ENCODE data around the gene ARFGEF3.

DNA sequence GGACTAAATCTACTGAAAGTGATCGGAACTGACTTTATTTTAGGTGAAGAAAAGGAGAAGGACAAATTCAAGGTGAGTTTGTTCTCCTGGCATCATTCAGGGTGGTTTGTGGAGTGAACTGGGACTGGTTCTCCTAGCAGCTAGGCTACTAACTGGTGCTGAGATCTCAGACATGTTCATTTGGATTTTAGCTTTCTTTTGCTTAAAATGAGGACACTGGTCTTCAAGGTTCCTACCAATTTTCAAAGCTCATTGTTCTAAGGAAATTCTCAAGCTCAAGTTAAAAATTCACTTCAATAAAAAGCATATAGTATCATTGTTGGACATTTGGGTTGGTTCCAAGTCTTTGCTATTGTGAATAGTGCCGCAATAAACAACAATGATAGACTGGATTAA lies 101.1 kb upstream of the BCLAF1 start:
- RRBS, result no CpG with 5 or more reads among the region's 2 CpGs

- RRBS, result 5% methylated on average over 35 of the region's 80 CpGs
These were observed 649 bp downstream of the MAP7 start for GRCh38 chr6:136549270-136550276.

GRCh38 chr6:136551119-136551601 lies 938 bp upstream of the MAP7 start:
- RRBS, result no CpG with 5 or more reads among the region's 9 CpGs

DNA sequence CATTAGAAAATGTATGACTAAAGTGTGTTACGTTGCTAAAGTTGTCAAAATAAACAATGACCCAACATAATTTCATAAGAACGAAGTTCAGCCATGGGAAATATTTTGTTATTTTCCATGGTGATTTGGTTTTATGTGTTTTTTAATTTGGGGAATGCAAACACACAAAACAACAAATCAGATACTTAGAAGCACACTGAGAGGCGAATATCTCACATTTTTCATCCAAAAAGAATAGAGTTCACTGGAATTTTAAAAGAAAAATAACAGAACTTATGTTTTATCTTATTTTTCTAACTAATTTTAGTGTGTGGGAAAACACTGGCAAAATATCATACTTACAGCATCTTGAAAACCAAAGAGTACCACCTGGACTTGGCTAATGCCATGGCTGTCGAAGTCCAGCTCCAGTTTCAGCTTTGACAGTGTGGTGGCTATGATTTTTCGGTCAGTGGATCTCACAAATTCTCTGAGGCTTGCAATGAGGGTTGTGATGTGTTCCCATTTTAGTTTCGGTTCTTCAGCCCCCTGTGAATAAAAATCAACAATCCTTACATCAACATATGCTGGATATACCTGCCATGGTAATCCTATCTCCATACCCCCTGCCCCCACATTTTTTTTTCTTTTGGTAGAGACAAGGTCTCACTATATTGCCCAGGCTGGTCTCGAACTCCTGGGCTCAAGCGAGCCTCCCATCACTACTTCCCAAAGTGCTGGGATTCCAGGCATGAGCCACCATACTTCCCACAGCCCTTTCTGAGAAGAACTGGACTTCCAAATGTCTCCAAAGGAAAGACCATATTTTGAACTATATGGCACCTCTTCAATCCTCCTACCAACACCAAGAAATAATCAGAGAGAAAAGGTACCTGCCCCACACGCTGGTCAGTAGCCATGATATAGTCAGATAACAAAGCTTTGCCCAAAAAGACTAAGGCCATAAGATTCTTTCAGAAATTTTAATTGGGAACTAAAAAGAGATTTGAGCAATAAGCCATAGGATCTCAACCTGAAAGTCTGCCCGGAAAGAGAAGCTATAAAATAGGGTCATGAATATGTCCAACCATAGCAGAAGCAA lies 33.3 kb upstream of the MAP7 start:
- RRBS, result no CpG with 5 or more reads among the region's 10 CpGs

DNA sequence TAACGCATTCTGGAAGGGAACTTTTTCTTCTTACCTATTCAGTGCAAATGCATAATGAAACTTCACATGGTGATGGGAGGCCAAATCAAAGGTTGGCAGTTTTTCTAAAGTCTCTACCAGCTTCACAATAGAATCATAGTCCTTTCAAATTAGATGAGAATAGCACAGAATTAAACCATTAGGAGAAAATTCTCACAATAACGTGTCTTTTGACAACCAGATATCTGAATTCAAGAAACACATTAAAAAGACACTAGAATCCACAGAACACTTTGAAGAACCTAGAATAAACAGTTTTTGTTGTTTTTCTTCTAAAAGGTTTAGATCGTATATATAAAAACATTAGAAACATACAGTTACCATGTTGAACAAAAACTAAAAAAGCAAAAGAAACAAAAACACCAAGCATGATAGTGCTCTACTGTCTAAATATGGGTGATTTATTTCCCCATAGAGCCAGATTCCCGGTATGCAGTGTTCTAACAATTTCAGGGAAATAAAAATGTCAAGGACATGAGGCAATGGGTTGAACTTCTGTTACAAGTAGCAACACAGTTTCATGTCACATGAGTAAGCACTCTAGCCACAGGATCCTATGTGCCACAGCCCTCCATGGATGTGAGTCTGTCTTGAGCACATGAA lies 96.2 kb downstream of the MAP3K5 start:
- RRBS, result no CpG with 5 or more reads among the region's 4 CpGs

GRCh38 chr6:136791219-136792302 lies 716 bp downstream of the MAP3K5 start:
- RRBS, result under 1% methylated on average over 29 of the region's 95 CpGs

DNA sequence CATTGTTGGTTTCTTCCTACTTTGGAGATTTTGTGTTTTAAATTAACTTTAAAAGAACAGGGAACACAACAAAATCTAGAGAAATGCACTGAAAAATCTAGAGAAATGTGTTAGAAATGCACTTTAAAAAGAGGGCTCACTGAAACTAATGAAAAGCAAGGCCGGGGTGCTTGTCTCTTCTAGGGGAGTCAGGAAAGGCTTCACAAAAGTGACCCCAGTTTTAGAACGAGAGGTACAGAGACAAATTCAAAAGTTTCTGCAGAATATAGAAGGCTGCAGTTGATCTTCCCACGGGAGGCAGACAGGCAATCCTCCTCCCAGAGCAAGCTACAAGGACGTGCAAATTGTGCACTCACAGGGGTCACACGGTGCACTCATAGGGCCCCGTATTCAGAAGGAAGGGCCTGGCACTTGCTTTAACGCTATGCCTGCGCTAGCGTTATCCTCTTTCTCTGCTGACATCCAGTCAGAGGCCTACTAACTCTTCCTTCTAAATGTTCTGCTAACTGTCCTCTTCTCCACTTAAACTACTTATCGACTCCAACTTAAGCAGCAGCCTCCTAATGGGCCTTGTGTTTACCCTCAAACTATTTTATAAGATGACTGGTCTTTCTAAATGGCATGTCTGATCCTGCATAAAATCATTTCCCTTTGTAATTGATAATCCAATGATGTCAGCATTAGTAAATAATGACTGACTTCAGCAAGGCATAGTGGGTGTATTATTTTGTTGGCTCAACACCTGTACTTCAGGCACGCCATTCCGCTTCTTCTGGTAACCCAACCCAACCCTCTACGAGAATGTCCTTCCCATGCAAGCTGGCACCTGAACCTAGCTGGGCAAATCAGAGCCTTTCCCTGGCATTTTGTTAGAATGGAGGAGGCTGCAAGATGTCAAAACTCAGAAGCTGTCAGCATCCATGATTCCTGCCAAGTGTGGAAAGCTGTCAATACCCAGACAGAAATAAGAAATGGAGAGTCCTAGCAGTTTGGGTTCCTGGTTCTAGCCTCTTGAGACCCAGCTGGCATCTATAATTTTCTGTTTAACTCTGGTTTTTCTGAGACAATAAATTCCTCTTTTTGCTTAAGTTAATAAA lies 2.2 kb downstream of the IFNGR1 start:
- RRBS, result no CpG with 5 or more reads among the region's 13 CpGs

GRCh38 chr6:137791508-137791934 lies 75.5 kb upstream of the TNFAIP3 start:
- RRBS, result no CpG with 5 or more reads among the region's 3 CpGs

GRCh38 chr6:137811892-137812278 lies 55.2 kb upstream of the TNFAIP3 start:
- RRBS, result no CpG with 5 or more reads among the region's 5 CpGs

- RRBS, result no CpG with 5 or more reads among the region's 3 CpGs
These were observed 47.4 kb upstream of the TNFAIP3 start for GRCh38 chr6:137819538-137820230.

- RRBS, result no CpG with 5 or more reads among the region's 12 CpGs
These were observed 42.9 kb upstream of the TNFAIP3 start for GRCh38 chr6:137823713-137824957.

GRCh38 chr6:137829028-137830195 lies 37.6 kb upstream of the TNFAIP3 start:
- RRBS, result no CpG with 5 or more reads among the region's 8 CpGs

GRCh38 chr6:137873090-137874008 lies 6.3 kb downstream of the TNFAIP3 start:
- RRBS, result no CpG with 5 or more reads among the region's 8 CpGs

DNA sequence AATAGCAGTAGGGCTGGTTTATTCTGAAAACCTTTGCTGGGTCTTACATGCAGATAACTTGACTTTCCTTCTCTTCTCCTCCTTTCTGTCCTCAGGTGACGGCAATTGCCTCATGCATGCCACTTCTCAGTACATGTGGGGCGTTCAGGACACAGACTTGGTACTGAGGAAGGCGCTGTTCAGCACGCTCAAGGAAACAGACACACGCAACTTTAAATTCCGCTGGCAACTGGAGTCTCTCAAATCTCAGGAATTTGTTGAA lies 7.6 kb downstream of the TNFAIP3 start:
- RRBS, result no CpG with 5 or more reads among the region's 6 CpGs

GRCh38 chr6:138107724-138108271 lies 579 bp upstream of the PERP start:
- RRBS, result 11% methylated on average over 3 of the region's 18 CpGs

- RRBS, result 2% methylated on average over 31 of the region's 74 CpGs
These were observed at the start of gene ARFGEF3 for GRCh38 chr6:138161621-138162146. Gene ARFGEF3, plus strand, starts transcription at chr6:138161939.

GRCh38 chr6:138182905-138183282 lies 21.2 kb downstream of the ARFGEF3 start:
- RRBS, result no CpG with 5 or more reads among the region's 2 CpGs

- RRBS, result 85% methylated on average over 3 of the region's 17 CpGs
These were observed 19.5 kb downstream of the HEBP2 start for GRCh38 chr6:138423248-138424113.

- RRBS, result no CpG with 5 or more reads among the region's 34 CpGs
These were observed 26.5 kb downstream of the HEBP2 start for GRCh38 chr6:138430130-138431347.

- RRBS, result no CpG with 5 or more reads among the region's 9 CpGs
These were observed 28.8 kb downstream of the HEBP2 start for GRCh38 chr6:138432821-138433162.